A375 (cell line): Measurements from ENCODE around the gene PPP1R3G.

- RAMPAGE, long total RNA, result no peak
Measured at GRCh38 chr6:3506872-3507160, 50.0 kb upstream of the SLC22A23 start.

DNA sequence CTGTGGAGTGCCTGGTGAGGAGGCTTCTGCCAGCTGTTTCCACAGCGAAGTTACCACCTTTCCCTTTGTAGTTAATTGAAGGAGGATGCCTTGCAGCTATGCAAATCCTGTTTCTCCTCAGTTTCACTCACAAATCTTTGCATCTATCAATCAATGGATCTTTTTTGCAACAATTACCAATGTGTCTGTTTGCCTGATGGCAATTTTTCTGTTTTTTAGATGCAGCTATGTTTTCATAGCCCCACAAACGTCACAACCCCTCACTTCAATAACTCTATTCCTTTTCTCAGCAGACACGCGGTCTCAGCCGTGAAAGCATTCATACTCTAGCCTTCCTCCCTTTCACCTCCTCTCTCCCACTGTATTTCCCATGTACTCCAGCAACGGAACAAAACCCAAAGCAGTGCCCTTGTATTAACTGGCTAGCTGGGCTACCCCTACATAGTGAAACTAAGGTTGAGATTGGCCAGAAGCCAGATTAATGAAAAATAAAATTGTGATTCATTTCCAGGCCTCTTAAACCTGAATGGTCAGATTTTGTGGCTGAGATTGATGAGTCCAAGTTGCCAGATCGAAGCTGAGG, 19.5 kb downstream of the PXDC1 start:
- RAMPAGE, long total RNA, result no peak

DNA sequence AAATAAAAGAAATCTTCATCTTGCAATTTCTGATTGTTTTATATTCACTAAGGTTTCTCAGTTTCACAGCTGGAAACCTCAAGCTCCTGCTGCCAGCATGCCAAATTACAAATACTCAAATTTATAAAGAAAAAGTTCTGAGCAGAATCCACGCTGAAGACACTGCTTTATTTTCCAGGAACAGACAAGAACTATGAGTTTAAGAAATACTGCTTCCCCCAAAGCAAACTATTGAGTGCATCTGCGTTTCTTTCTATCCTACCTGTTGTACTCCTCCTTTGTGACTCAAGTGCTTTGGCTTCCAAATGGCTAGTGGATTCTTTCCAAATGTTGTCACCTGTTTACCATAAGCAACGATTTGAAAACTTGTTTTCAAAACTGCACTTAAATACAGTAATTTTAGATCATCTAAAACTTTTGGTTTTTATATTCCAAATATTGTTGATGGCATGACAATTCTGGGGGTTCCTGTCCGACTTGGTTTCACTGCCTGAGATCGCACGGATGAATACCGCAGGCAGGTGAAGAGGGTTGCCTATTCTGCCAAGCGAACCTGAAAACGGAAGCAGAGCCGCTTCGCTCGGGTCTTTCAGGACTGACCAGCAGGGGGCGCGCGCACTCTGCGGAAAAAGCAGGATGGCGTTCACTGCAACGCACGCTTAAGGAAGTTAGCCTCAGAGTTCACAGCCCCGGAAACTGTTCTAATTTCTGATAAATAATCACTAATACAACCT, 9.4 kb downstream of the PXDC1 start:
- RAMPAGE, long total RNA, result no peak

DNA sequence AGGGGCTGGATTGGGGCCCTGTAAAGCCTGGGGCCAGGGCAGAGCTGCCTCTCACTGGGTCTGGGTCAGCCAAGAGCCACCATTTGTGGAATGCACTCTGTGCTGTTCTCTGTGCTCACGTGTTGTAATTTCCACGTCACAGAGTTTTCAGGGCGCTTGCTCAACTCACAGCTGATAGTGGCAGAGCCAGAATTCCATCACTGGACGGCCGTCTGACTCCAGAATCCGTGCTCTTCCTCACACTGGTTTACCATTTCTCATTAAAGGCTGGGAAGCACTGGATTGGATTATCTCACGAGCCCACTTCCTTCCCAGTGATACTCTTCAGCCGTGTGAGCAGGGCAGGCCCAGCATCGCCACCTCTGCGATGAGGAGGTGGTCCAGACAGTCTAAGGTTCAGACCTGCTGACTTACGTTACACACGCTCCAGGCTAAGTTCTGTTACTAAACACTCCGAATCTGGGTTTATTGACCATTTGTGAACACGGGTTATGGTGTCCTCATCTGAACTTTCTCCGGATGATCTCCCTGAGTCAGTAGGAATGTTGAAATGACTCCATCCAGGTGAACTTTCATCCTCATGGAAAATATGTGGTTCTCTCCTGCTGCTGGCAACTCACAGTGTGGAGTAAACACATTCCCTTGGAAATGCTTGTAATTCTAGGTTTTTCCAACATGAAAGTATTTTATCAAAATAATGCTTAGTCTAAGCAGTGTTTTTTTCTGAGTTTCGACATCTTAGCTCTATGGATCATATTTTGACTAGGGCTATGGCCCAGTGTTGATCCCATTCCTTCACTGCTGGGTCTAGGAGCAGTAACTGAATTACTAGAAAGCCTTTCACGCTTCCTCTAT, 37.5 kb upstream of the PXDC1 start:
- RAMPAGE, long total RNA, result no peak

DNA sequence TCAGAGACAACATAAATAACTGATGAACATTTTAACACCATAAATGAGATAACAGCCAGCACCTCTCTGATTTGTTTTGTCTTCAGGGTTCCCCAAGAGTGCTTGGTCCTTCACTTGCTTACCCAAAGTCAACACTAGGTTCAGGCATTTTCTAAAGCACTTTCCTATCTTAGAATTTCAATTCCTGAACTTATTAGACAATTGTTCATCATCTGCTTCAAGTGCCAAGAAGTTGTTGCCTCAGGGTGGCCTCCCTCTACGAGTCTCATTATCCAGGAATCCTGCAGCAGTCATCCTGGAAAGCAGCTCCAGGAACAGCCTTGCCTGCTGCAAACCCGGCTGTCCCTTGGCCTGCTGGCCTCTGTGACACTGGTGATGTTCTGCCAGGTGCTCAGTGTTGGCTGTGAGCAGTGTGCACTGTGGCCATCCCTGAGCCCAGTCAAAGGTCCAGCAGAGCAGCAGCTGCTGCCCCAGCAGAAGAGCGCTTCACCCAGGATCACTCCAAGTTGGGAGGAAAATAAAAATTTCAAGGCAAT, 7.6 kb upstream of the FAM50B start:
- RAMPAGE, long total RNA, result no peak

DNA sequence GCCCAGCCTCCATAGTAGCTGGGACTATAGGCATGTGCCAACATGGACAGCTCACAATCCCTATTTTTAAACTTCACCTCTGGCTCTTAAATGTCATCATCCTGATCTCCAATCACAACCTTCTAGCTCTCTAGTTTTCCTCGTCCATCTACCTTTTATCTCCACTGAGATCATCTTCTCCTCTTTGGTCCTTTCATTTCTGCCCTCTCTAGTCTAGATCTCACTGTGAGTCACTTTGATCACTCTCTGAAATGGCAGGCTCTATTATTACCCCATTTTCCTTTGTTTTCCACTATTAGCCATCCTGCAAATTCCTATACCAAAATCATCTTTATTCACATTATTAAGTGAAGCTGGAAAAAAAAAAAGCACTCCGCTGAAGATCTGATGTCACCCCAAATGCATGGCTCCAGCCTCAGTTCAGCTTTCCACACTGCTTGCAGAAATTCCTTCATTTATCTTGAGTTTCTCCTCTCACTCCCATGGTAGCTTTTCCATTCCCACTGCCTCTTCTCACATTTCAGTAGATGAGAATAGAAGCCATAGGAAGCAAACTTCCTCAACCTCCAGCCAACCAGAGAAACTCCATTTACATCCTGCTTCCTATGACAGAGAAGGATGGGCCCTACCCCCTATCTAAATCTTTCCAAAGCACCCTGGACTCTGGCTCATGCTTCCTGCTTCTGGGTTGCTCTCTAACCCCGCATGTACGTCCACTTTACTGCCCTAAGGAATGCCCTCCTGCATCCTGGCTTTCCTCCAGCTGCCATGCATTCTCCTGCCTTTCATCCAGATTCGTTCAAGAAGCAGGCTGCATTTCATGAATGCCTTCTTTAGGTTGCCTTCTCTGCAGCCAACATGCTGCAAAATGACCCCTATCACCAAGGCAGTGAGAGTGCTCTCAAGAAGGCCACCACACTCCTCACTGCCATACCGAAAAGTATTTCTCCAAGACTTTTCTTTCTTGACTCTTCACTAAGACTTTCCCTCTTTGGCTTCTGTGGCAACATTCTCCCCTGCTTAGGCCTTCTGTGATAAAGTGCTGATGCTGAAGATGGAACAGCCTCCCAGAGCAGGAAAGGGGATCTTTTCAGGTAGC, 34.2 kb upstream of the PRPF4B start:
- RAMPAGE, long total RNA, result no peak

DNA sequence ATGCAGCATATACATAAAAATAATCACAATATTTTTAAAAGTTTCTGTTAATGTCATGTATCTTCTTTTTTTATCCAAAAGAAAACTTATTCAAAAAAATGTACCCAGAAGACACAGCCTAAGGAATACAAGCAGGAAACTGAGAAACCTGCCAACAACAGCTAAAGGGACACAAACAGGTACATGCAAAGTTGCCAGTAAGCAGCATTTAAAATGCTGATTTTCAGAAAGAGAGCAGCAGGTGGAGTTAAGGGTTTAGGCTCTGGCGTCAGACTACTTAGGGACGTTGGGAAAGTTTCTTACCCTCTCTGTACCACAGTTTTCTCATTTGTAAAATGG, 13.5 kb downstream of the ECI2 start:
- RAMPAGE, long total RNA, result no peak

DNA sequence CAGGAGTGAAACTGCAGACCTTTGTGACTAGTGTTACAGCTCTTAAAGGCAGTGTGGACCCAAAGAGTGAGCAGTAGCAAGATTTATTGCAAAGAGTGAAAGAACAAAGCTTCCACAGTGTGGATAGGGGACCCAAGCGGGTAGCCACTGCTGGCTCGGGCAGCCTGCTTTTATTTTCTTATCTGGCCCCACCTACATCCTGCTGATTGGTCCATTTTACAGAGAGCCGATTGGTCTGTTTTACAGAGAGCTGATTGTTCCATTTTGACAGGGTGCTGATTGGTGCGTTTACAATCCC, 55.3 kb upstream of the ECI2 start:
- RAMPAGE, long total RNA, result no peak

DNA sequence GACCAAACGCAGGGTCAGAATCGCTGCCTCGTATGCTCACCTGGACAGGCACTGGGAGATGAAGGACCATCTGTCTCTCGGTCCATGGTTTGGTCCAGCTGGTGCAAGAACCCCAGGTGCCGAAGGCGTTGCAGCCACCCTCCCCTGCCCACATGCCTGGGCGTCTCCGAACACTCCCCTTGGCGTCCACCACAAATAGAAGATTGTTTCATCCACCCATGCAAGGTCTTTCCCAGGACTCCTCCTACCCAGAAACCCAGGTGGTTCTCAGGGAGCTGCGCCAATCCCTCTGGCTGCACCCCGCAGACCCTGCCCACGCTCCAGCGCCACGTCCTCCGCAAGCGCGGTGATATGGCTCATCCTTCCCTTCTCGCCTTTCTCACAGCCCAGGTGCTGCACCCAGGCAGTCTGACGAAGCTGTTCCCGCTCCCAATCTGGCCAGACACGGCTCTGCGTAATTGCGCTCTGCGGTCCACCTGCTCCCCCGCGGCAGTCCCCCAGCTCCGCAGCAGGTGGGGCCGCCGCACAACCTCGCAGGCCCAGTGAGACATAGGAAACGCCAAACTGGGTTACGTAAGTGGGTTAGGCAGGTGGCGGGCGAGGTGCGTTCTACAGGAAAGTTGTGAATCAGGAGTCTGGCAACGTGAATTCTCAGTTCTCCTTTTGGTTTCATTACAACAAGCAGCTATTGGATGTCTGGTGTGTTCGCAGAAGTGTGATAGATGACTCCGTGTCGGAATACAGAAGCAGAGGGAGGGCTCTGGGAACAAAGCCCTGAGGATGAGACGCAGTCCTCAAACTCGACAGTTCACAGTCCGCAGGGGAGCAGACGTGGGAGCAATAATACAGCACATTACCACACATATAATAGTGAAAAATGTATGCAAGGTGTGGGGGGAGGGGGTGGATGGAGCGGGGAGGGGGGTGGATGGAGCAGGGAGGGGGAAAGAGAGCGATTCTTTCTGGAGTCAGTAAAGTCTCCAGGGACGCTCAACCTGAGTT, 146.4 kb upstream of the ECI2 start:
- RAMPAGE, long total RNA, result no peak

GRCh38 chr6:4333854-4334507, 198.6 kb upstream of the ECI2 start:
- RAMPAGE, long total RNA, result no peak

- RAMPAGE, long total RNA, result no peak
Measured at GRCh38 chr6:4446954-4447432, 311.6 kb upstream of the ECI2 start.

- RAMPAGE, long total RNA, result no peak
Measured at GRCh38 chr6:4688387-4689007, 87.7 kb upstream of the CDYL start.

- RAMPAGE, long total RNA, result no peak
Measured at GRCh38 chr6:4793570-4794938, 17.9 kb downstream of the CDYL start.

GRCh38 chr6:4951925-4952546, 51.8 kb downstream of the RPP40 start:
- RAMPAGE, long total RNA, result no peak

GRCh38 chr6:5084037-5085015, 815 bp upstream of the PPP1R3G start:
- RAMPAGE, long total RNA, result no peak

DNA sequence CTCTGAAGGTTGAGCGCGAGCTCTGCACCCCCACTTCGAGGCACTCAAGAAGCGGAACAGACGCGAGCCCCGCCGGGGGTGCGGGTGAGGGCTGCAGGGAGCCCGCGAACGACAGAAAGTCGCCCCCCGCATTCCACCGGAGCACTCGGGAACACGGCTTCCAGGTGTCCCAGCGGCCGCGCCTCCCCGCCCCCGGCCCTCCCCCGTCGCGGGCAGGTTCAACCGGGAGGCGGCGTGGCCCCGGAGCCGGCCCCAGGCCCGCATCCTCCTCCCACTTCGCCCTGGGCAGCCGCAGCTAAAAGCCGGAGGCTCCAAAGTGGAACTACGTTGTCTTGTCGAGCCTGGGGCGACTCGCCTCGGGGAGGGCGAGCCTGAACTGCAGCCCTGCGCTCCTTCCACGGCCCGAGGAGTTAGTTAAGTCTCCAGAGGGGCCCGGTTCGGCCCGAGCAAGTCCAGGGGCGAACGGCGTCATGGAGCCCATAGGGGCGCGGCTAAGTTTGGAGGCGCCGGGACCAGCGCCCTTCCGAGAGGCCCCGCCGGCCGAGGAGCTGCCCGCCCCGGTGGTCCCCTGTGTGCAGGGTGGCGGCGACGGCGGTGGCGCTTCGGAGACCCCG, at the start of gene PPP1R3G:
Gene PPP1R3G (plus strand): TSS at position 326 of the 614 bp plus-strand sequence.
- RAMPAGE, long total RNA, result no peak

DNA sequence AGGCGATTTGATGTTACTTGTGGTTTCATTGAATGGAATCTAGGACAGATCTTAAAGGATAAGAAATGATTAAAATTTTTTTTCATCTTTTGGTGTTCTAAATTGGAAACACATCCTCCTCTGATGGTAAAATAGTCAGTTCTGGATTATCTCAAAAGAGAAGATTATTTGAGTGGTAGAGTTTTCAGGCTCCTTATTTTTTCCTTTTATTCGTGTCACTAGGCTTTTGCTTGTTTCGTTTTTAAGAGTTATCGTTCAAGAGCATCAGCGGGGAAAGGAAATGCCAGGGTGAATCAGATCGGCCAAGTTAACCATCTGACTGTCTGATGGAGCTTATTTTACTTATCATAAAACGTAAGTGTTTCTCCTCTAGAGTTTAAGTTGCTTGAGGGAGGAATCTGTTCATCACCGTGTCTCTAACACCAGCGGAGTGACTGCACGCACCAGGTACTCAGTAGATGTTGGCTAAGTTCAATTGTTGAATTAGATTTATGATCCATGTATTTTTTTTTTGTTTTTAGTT, 236.9 kb downstream of the FARS2 start:
- RAMPAGE, long total RNA, result no peak

- RAMPAGE, long total RNA, result no peak
Measured at GRCh38 chr6:5506935-5507681, 245.8 kb downstream of the FARS2 start.

DNA sequence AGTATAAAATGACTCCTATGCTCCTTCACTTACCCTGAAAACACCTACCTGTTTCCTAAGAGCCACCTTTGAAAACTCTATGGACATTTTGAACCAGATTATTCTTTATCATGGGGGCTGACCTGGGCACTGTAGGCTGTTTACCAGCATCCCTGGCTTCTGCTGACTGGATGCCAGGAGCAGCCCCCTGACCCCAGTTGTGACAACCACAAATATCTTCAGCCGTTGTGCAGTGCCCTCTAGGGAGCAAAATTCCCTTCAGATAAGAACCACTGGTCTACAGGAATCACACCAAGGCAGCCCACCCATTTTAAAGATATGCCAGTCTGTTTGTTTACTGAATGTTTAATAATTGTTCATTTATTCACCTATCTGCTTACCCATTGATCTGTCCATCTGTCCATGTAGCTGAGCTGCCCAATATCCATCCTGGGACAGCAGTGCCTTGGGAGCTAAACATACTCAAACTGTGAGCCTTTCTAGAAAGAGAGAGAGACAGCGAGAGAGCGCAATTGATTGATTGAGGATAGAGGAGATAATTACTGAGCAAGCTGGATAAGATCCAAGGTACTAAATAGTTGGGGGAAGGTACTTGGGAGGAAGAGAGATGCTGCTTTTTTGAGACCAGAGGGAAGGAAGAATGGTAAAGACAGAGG, 276.8 kb downstream of the NRN1 start:
- RAMPAGE, long total RNA, result no peak

DNA sequence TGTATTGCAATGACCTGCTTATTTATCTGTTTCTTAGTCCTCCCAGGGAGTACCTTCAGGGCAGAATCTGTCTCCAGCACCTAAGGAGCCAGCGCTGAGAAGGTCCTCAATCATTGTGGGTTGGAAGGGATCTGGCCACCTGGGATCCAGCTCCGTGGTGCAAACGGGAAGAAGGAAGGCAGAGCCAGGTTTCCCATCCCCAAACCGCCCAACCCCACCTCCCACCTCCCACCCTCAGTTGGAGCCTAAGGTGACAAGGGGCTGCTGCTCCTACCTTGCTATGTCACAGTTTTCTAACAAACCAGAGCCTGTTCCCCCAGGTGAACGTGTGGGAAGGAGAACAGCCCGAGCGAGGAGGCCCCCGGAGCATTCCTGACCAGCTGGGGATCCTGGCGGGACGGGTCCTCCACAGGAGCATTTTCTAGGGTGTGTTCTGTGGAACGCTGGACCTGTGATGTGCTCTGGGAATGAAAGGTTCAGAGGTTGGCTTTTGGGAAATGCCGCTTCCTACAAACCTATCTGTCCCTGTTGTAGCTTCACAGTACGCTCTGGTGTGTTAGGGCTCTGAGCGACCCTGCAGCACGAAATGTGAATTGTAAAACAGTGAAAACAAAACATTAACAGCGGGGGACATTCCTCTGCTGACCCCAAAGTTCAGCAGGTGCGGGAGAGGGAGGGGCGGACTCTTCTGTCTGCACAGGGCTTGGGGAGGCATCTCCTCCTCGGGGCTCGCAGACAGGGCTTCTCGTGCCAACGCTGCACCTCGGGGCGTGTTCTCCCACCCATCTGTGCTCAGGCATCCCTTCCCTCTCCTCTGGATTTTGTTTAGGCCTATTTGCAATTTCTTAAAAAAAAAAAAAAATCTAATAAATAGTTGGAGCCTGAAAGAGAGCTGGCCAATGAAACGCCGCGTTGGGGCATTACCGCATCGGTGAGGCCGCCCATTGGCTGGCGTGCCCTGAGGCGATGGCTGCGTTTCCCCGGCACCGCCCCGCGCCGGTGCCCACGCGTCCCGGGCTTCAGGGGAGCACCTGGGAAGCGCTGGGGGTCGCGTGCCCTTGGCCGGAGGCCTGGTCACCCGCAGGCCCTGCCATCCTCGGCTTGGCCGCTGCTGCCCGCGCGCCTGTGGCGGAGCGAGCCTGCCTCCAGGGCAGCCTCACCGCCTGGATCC, 155.9 kb downstream of the NRN1 start:
- RAMPAGE, long total RNA, result no peak